Endothelial cell of umbilical vein (primary cell): Measurements from ENCODE around the gene SLC14A1.

GRCh38 chr18:35884191-35884563 is 88.3 kb upstream of the C18orf21 start:
- PRO-cap, result no peak
CAGE:
- cytosol, long polyA minus RNA, result no peak
- cytosol, long polyA plus RNA, result no peak
- long polyA plus RNA, result no peak
- nucleus, long polyA minus RNA, result no peak
- nucleus, long polyA plus RNA, result no peak

GRCh38 chr18:36021993-36023391 is 44.9 kb downstream of the RPRD1A start:
- PRO-cap, result no peak
CAGE:
- cytosol, long polyA minus RNA, result no peak
- cytosol, long polyA plus RNA, result no peak
- long polyA plus RNA, result no peak
- nucleus, long polyA minus RNA, result no peak
- nucleus, long polyA plus RNA, result no peak

- PRO-cap, result no peak
CAGE:
- cytosol, long polyA minus RNA, result no peak
- cytosol, long polyA plus RNA, result no peak
- long polyA plus RNA, result no peak
- nucleus, long polyA minus RNA, result no peak
- nucleus, long polyA plus RNA, result no peak
Measured at GRCh38 chr18:36348826-36349368, 51.4 kb downstream of the FHOD3 start.

DNA sequence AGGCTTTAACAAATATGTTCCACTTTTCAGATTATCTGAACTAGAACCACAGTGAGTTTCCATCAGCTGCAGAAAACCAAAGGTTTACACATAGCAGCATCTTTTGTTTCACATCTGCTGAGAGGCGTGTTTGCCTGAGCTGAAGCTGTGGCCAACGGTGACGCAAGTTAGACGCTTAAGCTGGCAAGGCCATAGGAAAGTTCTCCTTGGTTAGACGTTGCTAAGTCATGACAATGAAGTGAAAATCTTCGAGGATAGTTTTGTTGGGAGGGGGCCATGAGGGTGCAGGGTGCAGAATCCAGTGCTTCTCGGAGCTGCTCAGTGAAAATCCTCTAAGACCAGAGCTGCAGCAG is 105.2 kb downstream of the FHOD3 start:
- PRO-cap, result no peak
CAGE:
- cytosol, long polyA minus RNA, result no peak
- cytosol, long polyA plus RNA, result no peak
- long polyA plus RNA, result no peak
- nucleus, long polyA minus RNA, result no peak
- nucleus, long polyA plus RNA, result no peak

- PRO-cap, result no peak
CAGE:
- cytosol, long polyA minus RNA, result no peak
- cytosol, long polyA plus RNA, result no peak
- long polyA plus RNA, result no peak
- nucleus, long polyA minus RNA, result no peak
- nucleus, long polyA plus RNA, result no peak
Measured at GRCh38 chr18:36468154-36468637, 170.7 kb downstream of the FHOD3 start.

DNA sequence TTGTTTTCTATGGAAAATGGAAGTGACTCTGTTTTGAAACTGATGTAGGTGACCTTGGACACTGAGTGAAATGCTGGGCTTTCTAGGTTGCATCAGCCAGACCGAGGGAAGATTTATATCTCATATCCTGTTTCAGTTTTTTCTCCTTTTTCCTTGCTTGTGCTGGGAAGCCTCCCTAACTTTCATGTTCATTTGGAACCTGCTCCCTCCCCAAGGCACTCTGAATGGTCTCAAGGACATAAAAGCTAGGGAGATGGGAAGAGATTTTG is 249.9 kb downstream of the TPGS2 start:
- PRO-cap, result no peak
CAGE:
- cytosol, long polyA minus RNA, result no peak
- cytosol, long polyA plus RNA, result no peak
- long polyA plus RNA, result no peak
- nucleus, long polyA minus RNA, result no peak
- nucleus, long polyA plus RNA, result no peak

DNA sequence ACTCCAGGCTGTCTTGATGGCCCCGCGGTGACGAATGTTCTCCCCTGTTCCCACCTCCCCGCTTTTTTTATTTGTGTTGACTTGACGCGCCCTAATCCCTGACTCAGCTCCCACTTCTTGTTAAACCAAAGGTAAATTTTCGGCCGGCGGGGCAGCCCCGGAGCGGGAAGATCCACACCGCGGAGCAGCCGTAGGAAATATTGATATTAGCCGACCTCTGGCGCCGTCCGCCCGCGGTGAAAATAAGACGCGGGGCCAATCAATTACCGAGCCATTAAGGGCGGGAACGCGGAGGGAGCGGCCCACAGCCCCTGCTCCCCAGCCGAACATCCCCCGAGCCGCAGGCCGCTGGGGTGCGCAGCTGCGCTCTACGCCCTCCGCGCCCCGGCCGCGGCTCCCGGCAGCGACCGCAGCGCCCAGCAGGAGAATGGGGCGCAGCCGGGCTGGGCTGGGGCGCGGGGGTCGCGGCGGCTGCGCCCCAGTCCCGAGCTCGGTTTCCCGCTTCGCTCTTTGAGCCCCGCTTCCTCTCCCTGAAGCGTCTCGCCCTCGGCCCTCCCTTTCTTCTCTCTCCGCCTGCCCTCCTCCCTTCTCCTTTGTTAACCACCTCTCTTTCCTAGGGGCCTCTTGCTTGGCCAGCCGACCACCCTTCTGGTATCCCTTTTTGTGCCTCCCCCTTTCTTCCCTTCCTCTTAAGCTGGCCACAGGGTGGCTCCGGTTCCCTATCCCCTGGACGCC is 41.0 kb downstream of the CELF4 start:
- PRO-cap, result no peak
CAGE:
- cytosol, long polyA minus RNA, result no peak
- cytosol, long polyA plus RNA, result no peak
- long polyA plus RNA, result no peak
- nucleus, long polyA minus RNA, result no peak
- nucleus, long polyA plus RNA, result no peak

- PRO-cap, result no peak
CAGE:
- cytosol, long polyA minus RNA, result no peak
- cytosol, long polyA plus RNA, result no peak
- long polyA plus RNA, result no peak
- nucleus, long polyA minus RNA, result no peak
- nucleus, long polyA plus RNA, result no peak
Measured at GRCh38 chr18:38725522-38725721, 1159.8 kb upstream of the CELF4 start.

DNA sequence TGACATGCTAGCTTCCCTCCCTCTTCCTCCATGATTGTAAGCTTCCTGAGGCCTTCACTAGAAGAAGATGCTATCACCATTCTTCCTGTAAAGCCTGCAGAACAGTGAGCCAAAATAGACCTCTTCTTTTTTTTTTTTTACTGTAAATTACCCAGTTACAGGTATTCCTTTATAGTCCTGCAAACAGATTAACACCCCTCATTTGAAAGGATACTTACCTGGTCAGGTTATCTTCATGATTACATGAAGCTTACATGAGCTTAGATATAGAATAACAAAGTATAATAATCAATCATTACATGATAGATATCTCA is 1423.2 kb upstream of the CELF4 start:
- PRO-cap, result no peak
CAGE:
- cytosol, long polyA minus RNA, result no peak
- cytosol, long polyA plus RNA, result no peak
- long polyA plus RNA, result no peak
- nucleus, long polyA minus RNA, result no peak
- nucleus, long polyA plus RNA, result no peak

- PRO-cap, result no peak
CAGE:
- cytosol, long polyA minus RNA, result no peak
- cytosol, long polyA plus RNA, result no peak
- long polyA plus RNA, result no peak
- nucleus, long polyA minus RNA, result no peak
- nucleus, long polyA plus RNA, result no peak
Measured at GRCh38 chr18:43419567-43419929, 142.3 kb upstream of the SYT4 start.

DNA sequence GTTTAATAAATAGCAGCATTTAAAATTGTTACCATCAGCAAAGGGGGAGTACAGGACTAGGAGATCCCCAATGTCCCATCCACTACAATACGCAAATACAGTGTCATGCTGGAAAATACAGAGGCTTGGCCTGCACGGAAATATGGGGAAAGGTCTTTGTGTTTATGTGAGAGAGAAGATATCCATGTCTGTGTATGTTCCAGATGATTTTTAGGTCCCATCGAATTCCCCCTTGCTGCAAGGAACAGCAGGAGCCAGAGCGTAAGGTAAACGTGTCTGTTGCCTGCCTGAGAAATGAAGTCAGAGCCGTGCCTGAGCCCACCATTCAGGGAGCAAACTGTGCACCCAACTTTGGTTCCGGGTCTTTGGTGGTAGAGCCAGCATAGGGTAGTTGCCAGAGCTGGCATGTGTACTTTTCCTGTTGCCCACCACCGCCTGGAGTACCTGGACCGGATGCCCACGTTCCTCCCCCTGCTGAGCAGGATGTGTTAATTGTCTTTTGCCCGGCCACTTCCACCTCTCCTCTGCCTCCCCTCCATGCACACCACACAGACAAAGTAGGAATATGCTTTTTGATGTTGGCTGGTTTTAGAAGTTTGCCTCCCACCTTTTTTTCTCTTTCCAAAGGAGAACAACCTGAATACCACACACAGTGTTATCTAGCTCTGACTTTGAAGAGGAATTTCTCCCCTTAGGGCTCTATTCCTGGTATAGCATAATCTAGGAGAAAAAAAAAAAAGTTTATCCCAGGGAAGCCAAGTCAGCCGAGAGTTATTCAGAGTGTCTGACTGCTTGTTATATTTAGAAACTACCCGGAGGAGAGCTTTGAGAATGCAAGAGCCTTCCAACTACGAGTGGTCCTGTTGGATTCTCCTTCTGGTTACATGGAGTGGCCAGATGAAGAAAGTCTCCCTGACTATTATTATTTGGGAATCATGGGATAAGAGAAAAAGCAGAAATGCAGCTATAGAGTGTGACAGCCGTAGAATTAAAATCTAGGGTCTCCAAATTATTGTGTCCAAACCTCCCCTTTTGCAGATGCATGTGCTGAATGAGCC is 111.8 kb downstream of the SETBP1 start:
- PRO-cap, result no peak
CAGE:
- cytosol, long polyA minus RNA, result no peak
- cytosol, long polyA plus RNA, result no peak
- long polyA plus RNA, result no peak
- nucleus, long polyA minus RNA, result no peak
- nucleus, long polyA plus RNA, result no peak

DNA sequence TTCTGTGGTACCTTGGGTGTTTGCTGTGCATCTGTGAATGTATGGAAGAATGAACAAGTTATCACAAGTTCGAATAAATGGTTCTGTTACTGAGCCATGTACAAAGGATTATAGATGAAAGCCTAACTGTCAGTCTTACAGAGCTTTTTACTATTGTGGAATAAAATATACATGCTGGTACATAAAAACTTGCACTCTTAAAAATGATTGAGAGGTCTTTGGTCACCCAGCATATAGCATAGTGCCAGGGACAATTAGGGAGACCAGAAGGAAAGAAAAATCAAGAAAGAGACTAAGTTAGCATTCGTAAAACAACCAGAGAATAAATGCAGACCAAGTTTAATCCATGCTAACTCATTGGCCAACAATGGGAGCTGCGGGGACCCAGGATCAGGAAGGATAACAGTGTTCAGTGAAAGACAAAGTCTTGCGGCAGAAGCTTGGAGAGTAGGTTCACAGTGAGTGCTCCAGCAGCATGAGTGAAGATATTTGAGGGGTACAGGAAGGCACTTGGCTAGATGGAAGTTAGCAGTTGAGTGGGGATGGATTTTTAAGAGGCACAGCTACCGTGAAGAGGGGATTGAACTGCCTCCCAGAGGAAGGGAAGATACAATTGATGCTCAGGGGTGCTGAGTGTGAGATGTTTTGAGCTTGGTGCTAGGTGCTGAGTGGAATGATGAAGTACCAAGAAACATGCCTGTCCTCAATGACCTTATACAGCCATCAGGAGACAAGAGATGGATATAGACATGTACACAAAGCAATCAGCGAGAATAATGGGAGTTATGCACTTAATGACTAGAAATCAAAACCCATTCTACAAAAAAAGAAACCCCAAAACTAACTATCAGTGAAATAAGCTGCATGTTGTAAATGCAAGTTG is 281.4 kb downstream of the SETBP1 start:
- PRO-cap, result no peak
CAGE:
- cytosol, long polyA minus RNA, result no peak
- cytosol, long polyA plus RNA, result no peak
- long polyA plus RNA, result no peak
- nucleus, long polyA minus RNA, result no peak
- nucleus, long polyA plus RNA, result no peak

- PRO-cap, result no peak
CAGE:
- cytosol, long polyA minus RNA, result no peak
- cytosol, long polyA plus RNA, result no peak
- long polyA plus RNA, result no peak
- nucleus, long polyA minus RNA, result no peak
- nucleus, long polyA plus RNA, result no peak
Measured at GRCh38 chr18:45063380-45064219, 382.9 kb downstream of the SETBP1 start.

- PRO-cap, result no peak
CAGE:
- cytosol, long polyA minus RNA, result no peak
- cytosol, long polyA plus RNA, result no peak
- long polyA plus RNA, result no peak
- nucleus, long polyA minus RNA, result no peak
- nucleus, long polyA plus RNA, result no peak
Measured at GRCh38 chr18:45254753-45255067, 360.6 kb upstream of the SLC14A2 start.

GRCh38 chr18:45723975-45724326 is at the start of gene SLC14A1:
Gene SLC14A1 (plus strand): TSS chr18:45724181.
- PRO-cap, result no peak
CAGE:
- cytosol, long polyA minus RNA, result no peak
- cytosol, long polyA plus RNA, result no peak
- long polyA plus RNA, result no peak
- nucleus, long polyA minus RNA, result no peak
- nucleus, long polyA plus RNA, result no peak

DNA sequence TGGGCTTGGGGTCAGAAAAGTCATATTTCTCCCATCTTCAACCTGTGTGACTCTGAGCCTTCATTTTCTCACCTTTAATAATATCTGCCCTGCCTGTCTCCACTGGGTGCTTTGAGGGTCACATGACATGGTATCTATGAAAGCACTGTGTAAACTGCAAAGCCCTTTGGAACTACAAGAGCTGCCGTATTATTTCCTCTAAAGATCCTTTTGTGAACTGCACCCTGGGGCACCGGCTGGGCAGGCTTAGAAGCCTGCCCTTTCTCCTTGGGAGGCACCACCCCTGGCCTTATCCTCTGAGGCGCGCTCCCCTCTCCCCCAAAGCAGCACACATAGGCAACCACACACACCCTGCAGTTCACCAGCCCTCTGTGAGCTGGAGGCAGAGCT is 10.7 kb downstream of the SIGLEC15 start:
- PRO-cap, result no peak
CAGE:
- cytosol, long polyA minus RNA, result no peak
- cytosol, long polyA plus RNA, result no peak
- long polyA plus RNA, result no peak
- nucleus, long polyA minus RNA, result no peak
- nucleus, long polyA plus RNA, result no peak

- PRO-cap, result no peak
CAGE:
- cytosol, long polyA minus RNA, result no peak
- cytosol, long polyA plus RNA, result no peak
- long polyA plus RNA, result no peak
- nucleus, long polyA minus RNA, result no peak
- nucleus, long polyA plus RNA, result no peak
Measured at GRCh38 chr18:46051758-46052688, 20.0 kb downstream of the PSTPIP2 start.

- PRO-cap, result no peak
CAGE:
- cytosol, long polyA minus RNA, result no peak
- cytosol, long polyA plus RNA, result no peak
- long polyA plus RNA, result no peak
- nucleus, long polyA minus RNA, result no peak
- nucleus, long polyA plus RNA, result no peak
Measured at GRCh38 chr18:46061183-46061697, 10.8 kb downstream of the PSTPIP2 start.

GRCh38 chr18:46070767-46071642 is 1.1 kb downstream of the PSTPIP2 start:
- PRO-cap, result no peak
CAGE:
- cytosol, long polyA minus RNA, result no peak
- cytosol, long polyA plus RNA, result no peak
- long polyA plus RNA, result no peak
- nucleus, long polyA minus RNA, result no peak
- nucleus, long polyA plus RNA, result no peak

DNA sequence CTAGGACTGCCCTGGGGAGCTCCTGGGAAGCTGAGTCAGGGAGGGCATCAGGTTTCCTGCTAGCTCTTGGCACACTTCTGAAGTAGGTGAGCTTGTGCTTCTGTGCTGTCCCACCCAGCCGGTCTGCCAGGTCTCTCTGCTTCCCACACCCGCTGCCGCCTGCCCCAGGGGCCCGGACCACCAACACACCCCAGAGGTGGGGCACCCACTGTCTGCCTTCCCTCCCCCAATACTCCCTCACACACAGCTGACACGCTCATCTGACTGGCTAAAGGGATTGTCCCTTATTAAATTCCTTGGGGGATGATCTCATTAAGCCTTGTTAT is 21.0 kb upstream of the C18orf25 start:
- PRO-cap, result no peak
CAGE:
- cytosol, long polyA minus RNA, result no peak
- cytosol, long polyA plus RNA, result no peak
- long polyA plus RNA, result no peak
- nucleus, long polyA minus RNA, result no peak
- nucleus, long polyA plus RNA, result no peak